ENCODE measurements around the genes ANXA11, MAT1A, DYDC2, CDHR1 and CCSER2.

GRCh38 chr10:79947827-79948415 is 984 bp downstream of the SFTPD start:
- PRO-cap: no peak
- RAMPAGE, long total RNA: no peak
- RRBS: no CpG with 5 or more reads among the region's 5 CpGs

- PRO-cap: no peak
- RAMPAGE, long total RNA: no peak
- RRBS: under 1% methylated on average over 13 of the region's 74 CpGs
These were observed 33.3 kb upstream of the SFTPD start for GRCh38 chr10:79981933-79982863.

DNA sequence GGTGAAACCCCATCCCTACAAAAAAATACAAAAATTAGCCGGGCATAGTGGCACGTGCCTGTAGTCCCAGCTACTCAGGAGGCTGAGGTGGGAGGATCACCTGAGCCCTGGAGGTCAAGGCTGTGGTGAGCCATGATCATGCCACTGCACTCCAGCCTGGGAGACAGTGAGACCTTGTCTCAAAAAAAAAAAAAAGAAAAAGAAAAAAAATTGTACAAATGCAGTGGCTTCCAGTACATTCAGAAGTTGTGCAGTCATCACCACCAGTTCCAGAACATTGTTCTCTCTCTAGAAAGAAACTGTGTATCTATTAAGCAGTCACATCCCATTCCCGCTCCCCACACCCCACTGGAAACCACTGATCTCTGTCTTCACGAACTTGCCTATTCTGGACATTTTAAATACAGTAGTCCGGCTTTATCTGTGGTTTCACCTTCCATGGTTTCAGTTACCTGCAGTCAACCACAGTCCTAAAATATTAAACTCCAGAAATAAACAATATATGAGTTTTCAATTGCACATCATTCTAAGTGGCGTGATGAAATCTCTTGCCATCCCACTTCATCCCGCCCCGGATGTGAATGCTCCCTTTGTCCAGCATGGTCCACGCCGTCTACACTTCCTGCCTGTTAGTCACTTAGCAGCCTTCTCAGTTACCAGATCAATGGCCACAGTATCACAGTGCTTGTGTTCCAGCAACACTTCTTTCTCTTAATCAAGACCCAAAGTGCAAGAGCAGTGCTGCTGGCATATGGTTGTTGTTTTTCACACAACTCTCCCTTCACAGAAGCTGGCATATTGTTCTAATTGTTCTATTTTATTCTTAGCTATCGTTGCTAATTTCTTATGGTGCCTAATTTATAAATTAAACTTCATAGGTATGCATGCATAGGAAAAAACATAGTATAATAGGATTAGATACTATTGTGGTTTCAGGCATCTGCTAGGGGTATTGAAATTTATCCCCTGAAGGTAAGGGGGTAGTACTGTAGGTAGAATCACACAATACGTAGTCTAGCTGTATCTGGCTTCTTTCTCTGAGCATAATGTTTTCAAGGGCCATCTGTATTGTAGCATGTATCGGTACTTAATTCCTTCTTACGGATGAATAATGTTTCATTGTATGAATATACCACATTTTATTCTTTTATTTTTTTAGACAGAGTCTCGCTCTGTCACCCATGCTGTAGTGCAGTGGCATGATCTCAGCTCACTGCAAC is 13.4 kb downstream of the PLAC9 start:
- PRO-cap: no peak
- RAMPAGE, long total RNA: no peak
- RRBS: no CpG with 5 or more reads among the region's 15 CpGs

GRCh38 chr10:80148316-80149224 is 16.0 kb downstream of the PLAC9 start:
- PRO-cap: no peak
- RAMPAGE, long total RNA: no peak
- RRBS: no CpG with 5 or more reads among the region's 6 CpGs

DNA sequence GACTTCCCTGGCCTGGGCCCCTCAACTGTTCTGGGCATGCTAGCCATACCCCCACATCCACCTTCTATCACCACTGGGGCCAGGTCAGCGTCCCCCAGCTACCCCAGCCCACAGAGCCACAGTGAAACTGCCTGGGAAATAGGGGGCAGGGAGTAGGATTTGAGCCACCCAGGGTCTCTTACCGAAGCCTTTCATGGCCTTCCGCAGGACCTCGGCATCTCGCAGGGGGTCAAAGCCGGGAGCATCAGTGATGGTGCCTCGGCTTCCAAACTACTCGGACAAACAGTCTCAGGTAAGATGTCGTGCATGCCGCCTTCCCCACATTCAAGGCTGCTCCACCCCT is 34.5 kb downstream of the PLAC9 start:
- PRO-cap: no peak
- RAMPAGE, long total RNA: no peak
- RRBS: no CpG with 5 or more reads among the region's 10 CpGs

DNA sequence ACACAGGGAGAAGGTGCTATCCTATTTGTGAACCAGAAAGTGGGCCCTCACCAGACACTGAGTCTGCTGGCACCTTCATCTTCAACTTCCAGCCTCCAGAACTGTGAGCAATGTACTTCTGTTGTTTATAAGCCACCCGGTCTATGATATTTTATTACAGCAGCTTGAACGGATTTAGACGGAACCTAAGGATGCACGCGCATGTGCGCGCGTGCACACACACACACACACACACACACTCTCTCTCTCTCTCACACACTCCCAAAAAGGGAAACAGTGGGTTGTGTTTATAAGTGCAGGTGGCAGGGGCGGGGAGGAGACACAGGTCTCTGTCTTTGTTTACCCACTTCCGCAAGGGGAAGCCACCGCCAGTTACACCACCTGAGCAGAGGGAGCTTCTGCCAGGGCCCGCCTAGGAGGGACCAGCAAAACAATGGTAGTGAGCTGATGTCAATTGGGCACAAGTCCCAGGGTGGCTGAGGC is 18.0 kb downstream of the ANXA11 start:
- PRO-cap: no peak
- RAMPAGE, long total RNA: no peak
- RRBS: no CpG with 5 or more reads among the region's 12 CpGs

DNA sequence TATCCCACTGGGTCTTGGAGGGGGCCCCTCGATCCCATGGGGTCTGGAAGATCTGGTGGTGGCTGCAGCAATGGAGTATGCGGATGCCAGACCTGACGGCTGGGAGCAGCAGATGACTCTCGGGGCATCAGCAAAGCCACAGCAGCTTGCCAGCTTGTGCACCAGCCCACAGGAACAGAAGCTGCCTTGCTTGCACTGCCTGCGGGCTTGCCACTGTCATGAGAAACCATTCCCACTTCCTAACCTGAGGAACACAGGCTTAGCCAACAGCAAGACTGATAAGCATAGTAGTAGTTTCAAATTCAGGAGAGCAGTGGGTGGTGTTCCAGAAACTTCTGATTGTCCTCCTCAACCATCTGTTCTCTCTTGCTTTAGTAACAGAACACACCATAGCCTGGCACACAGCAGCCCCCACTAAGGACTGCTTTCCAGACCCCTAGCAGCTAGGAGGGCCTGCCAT is 7.4 kb downstream of the ANXA11 start:
- PRO-cap: no peak
- RAMPAGE, long total RNA: no peak
- RRBS: no CpG with 5 or more reads among the region's 5 CpGs

GRCh38 chr10:80201906-80202414 is 3.4 kb downstream of the ANXA11 start:
- PRO-cap: no peak
- RAMPAGE, long total RNA: no peak
- RRBS: no CpG with 5 or more reads among the region's 5 CpGs

DNA sequence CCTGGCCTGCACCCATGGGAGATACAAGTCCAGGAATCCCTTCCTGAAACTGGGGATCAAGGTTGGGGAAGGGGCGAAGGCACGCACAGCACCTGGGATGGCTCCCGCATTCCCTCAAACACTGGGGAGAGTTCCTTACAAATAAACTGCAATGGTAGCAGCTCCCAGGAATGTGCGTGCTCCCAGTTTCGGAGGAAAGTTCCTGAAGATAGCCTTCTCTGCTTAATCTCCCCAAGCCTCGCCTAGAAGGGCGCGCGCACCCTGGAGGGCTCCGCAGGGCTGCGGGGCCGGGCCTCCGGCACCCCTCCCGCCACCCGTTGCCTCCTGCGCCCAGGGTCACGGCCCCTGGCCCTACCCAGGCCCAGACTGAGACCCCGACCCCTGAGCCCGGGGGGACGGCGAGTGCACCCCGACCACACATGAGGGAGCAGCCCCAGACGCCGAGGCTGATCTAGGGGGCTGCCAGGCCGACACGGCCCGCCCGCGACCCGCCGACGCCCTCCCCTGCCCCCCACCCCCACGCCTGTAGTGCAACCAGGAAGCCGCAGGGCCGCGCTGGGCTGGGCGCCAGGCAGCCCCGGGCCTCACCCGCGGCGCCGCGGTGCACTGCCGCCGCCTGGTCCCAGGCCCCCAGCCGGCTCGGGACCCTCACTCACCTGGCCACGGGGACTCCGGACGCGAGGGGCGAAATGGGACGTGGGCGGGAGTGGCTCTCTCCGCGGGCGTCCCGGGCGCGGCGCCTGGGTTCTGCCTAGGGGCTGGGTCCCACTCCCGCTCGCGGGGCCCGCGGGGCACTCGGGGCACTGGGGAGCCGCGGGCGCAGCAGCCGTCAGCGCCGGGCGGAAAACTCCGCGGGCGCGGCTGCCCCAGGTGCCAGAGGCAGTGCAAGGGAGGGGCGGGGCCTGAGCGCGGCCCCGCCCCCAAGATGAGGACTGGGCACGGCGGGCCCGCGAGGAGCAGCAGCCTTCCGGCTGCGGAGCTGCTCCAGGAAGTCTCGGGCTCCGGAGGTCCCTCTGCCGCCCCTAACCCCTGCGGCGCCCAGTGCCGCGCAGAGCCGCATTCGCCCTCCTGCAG is at the start of gene ANXA11:
Gene ANXA11 (minus strand): TSS at position 851 of the 1,074 bp plus-strand sequence.
- PRO-cap: bidirectional peak, plus-strand start at position 959 of the sequence, minus-strand start at position 850 of the sequence
- RAMPAGE, long total RNA: no peak
- RRBS: 1% methylated on average over 31 of the region's 97 CpGs

DNA sequence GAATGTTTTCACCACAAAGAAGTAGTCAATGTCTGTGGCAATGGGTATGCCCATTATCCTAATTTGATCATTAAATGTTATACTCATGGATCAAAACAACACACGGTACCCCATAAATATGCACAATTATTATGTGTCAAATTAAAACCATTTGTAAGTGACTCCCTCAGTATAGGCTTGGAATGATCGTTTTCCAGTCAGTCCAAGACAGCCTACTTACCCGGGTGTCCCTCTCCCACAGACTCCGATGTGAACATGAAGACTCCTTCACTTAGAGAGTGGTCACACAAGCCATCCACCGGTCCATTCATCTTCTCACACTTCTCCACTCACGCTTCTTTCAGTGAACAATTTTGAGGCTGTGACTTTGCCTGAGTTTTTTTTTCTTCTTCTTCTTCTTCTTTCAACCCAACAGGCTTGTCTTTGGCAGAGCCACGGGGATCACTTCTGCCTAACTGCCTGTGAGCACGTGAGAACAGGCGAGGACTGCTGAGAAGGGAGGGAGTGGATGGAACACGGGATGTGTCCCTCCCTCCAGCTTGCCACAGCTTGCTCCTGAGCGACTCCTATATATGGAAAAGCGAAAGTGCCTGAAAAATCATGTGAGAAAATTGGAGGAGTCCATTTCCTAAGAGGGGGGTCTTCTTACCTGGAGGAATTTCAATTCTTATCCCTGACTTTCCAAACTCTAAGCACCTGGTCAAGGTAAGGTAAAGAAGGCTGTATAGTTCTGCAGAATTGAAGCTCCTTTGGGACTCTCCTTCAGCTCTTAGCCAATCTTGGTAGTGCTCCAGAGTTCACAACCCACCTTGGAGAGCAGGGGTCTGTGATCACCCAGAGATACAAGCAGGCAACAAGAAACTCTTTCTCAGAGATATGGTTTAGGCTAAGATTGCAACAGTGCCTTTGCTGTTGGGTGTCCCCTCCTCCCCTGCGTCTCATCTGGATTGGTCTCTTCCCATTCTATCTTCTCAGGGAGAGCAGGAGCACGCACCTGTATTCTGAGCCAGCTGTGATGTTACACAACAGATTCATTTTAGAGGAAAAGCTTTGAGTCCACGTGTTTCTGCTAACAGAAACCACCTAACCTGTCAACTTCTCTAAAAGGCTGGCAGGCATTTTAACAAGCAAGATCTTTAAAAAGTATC is at the start of gene MAT1A:
Gene MAT1A (minus strand): TSS at position 546 of the 1,148 bp plus-strand sequence.
- PRO-cap: no peak
- RAMPAGE, long total RNA: no peak
- RRBS: 91% methylated on average over 3 of the region's 15 CpGs

DNA sequence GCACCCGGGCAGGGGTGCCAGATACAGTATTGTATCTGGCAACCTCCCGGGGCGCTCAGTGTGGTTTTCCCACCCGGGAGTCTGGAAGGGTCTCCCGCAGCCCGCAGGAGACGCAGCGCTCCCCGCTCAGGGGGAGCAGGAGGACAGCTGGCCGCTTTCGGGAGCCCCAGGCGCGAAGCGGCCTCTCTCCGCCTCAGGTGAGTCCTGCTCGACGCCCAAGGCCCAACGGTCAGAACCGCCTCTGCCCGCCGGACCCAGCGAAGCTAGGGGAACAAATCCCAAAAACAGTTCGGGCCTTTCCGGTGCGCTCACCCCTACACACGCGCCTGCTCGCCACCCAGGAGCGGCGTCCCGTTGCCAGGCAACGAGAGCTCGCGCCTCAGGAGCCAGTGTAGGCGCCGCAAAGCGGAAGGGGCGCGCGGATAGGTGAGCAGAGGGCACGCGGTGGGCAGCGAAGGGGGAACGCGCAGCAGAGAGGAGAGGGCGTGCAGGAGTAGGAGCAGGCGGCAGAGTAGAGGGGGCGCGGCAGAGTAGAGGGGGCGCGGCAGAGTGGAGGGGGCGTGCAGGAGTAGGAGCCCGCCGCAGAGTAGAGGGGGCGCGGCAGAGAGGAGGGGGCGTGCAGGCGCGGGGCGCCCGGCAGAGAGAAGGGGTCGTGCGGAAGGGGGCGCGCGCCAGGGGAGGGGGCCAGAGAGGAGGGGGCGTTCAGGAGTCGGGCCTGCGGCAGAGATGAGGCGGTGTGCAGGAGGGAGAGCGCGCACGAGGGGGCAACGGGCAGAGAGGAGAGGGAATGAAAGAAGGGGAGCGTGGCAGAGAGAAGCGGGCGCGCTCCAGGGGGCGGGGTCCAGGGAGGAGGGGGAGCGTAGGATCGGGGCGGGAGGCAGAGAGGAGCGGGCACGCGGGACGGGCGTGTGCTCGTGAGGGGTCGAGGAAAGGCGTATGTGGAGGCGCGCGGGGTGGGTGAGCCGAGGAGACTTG is at the start of gene DYDC2:
Gene DYDC2 (plus strand): TSS at position 382 of the 975 bp plus-strand sequence.
- PRO-cap: no peak
- RAMPAGE, long total RNA: no peak
- RRBS: no CpG with 5 or more reads among the region's 94 CpGs

DNA sequence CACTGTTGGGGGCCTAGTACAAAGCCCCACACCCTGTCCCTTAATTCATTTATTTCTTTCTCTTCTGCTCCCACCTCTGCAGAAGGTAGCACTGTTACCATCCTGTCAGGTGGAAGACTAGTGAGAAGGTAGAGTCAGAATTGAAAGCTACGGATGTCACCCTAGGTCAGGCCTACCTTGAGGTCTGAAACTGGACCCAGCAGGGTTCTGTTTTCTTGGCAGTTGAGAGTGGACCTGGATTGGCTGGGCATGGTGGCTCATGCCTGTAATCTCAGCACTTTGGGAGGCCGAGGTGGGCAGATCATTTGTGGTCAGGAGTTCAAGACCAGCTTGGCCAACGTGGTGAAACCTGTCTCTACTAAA is 18.3 kb downstream of the PRXL2A start:
- PRO-cap: no peak
- RAMPAGE, long total RNA: no peak
- RRBS: no CpG with 5 or more reads among the region's 3 CpGs

- PRO-cap: no peak
- RAMPAGE, long total RNA: no peak
- RRBS: no CpG with 5 or more reads among the region's 10 CpGs
These were observed 35.0 kb downstream of the TSPAN14 start for GRCh38 chr10:80488829-80489883.

GRCh38 chr10:80489884-80490777 is 36.0 kb downstream of the TSPAN14 start:
- PRO-cap: no peak
- RAMPAGE, long total RNA: no peak
- RRBS: no CpG with 5 or more reads among the region's 6 CpGs

- PRO-cap: no peak
- RAMPAGE, long total RNA: no peak
- RRBS: 10% methylated on average over 10 of the region's 26 CpGs
These were observed 28.2 kb upstream of the SH2D4B start for GRCh38 chr10:80509143-80510220.

GRCh38 chr10:82888723-82889512 is 1013.9 kb downstream of the NRG3 start:
- PRO-cap: no peak
- RAMPAGE, long total RNA: no peak
- RRBS: no CpG with 5 or more reads among the region's 10 CpGs

DNA sequence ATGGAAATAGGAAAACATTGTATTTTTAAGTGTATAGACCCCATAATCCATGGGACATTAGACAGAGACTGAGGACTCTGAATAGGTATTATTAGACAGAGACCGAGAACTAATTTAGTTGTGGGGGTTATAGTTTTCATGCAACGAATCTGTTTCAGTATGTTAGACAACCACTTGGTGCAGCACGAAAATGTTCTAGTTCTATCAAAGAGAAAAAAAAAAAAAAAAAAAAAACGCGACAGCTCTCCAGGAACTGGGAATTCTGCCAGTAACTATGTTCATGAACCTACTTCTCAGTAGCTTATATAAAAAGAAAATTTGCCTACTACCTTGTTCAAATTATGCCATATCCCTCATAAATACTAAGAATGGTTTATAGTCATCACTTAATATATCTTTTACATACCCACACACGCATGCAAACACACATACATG is 685.2 kb upstream of the GHITM start:
- PRO-cap: no peak
- RAMPAGE, long total RNA: no peak
- RRBS: no CpG with 5 or more reads among the region's 6 CpGs

GRCh38 chr10:84143867-84144175 is 4.5 kb downstream of the GHITM start:
- PRO-cap: no peak
- RAMPAGE, long total RNA: no peak

GRCh38 chr10:84194367-84195040 is at the start of gene CDHR1:
Gene CDHR1 (plus strand): TSS chr10:84194537.
- PRO-cap: no peak
- RAMPAGE, long total RNA: no peak
- RRBS: 2% methylated on average over 12 of the region's 61 CpGs

DNA sequence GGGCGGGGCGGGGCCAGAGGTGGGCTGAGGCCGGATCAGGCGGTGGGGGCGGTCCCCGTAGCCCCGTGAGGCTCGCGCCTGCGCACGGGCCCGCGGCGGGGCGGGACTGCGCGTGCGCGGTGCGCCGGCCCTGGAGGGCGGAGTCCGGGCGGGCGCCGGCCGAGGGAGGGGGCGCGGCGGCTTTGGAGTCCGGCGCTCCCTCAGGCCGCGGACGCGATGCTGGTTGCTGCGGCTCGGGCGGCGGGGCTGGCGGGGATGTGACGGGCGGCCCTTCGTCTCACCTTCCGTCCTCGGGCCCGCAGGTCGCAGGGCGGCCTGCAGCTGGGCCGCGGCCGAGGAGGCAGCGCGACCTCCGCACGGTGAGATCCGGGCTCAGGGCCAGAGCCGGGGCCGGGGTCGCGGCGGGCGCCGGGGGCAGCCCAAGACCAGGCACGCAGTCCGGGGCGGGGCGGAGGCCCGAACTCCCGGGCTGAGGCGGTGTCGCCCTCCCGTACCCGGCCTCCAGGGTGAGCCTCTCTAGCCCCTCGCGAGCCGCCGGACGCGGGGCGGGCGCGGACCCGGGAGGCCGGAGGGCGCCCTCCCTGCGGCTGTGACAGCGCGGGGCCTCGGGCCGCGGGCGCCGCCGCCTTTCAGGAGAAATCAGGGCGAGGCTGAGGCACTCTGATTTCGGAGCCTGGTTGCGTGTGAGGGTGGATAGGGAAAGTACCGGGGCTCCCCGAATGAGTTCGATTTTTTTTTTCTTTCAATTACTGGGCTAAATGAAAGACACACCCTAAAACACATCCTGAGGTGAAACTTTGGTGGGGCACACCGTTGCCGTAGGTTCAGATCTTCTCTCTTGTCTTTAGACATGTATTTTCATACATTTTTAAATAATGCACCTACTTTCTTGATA is at the start of gene CCSER2:
Gene CCSER2 (plus strand): TSS at position 140 of the 895 bp plus-strand sequence.
- PRO-cap: unidirectional peak, plus-strand start at position 140 of the sequence
- RAMPAGE, long total RNA: no peak
- RRBS: 2% methylated on average over 19 of the region's 103 CpGs

Measured in lung (tissue), 4 donors.